ENCODE data around the genes DOCK8, DMRT1 and DMRT2.

DNA sequence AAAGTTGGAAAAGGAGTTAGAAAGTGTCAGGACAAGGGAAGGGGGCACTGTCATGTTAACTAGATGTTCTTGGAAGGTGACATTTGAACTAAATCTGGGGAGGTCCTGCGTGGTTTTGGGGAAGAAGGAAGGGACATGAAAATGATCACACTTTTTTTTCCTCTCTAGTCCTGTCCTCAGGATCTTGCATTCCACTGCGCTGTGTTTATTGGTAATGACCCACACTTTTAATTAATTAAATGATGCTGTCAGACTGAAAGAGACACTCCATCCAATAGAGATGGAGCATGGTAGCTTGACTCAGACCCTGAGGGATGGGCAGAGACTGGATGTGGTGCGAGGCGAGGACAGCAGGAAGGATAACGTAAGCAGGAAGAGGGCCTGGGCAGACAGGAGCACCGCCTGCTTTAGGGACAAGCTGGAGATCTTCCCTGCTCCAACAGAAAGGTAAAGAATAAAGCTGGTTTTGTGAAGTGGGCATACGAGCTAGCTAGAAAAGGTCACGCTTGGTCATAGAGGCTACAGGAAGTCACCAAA is 3.7 kb upstream of the DOCK8 start:
- RRBS = no CpG with 5 or more reads among the region's 8 CpGs

DNA sequence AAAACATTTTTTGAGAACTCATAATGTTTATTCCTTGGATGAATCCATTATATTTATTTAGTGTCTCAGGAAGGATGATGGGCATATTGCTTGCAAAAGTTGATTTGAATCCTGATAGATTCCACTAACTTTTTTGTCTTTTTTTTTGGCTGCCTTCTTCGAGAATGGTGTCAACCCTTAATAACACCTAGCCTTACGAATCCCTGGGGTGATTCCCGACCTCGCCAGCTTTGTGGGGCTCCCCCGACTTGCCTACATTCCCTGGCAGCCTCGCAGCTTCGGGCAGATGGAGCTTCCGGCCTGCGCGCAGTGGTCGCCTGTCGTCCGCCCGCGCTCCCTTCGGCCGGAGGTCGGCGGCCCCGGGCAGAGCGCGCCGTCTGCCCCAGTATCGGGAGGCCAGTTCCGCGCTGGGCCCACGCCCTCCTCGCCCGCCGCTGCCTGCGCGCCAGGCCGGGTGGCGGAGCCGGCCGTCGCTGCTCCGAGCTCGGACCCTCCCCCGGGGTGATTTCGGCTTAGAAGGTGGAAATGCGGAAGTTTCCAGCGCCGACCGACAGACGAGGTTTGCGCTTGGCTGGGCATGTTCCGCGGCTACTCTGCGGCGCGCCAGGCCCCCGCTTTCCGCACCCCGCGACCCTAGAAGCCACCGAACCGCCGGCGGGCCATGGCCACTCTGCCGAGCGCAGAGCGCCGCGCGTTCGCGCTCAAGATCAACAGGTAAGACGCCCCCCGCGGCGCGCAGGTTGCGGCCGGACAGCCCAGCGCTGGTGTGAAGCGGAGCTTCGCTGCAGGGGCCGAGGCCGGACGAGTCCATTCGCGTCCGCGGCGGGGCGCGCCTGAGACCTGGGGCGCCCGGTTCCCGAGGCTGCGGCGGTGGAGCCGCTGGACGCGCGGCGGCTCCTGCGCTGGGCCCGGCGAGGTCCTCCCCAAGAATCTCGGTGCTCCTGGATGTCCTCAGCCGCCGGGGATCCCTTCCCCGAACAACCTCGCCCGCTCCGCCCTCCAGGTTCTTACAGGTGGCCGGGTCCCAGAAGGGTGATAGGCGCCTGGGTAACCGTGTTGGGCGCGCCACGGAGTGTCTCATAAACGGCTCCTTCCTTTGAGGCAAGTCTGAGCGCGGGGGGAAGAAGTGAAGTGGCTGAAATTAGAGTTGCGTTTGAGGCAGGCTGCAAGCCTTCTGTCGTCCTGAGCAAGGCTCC is at the start of gene DOCK8:
Gene DOCK8, plus strand, starts transcription at position 550 of the 1,196 bp plus-strand sequence.
- RRBS = 3% methylated on average over 67 of the region's 119 CpGs

GRCh38 chr9:456210-456839 is 48.2 kb upstream of the KANK1 start:
- RRBS = no CpG with 5 or more reads among the region's 9 CpGs

DNA sequence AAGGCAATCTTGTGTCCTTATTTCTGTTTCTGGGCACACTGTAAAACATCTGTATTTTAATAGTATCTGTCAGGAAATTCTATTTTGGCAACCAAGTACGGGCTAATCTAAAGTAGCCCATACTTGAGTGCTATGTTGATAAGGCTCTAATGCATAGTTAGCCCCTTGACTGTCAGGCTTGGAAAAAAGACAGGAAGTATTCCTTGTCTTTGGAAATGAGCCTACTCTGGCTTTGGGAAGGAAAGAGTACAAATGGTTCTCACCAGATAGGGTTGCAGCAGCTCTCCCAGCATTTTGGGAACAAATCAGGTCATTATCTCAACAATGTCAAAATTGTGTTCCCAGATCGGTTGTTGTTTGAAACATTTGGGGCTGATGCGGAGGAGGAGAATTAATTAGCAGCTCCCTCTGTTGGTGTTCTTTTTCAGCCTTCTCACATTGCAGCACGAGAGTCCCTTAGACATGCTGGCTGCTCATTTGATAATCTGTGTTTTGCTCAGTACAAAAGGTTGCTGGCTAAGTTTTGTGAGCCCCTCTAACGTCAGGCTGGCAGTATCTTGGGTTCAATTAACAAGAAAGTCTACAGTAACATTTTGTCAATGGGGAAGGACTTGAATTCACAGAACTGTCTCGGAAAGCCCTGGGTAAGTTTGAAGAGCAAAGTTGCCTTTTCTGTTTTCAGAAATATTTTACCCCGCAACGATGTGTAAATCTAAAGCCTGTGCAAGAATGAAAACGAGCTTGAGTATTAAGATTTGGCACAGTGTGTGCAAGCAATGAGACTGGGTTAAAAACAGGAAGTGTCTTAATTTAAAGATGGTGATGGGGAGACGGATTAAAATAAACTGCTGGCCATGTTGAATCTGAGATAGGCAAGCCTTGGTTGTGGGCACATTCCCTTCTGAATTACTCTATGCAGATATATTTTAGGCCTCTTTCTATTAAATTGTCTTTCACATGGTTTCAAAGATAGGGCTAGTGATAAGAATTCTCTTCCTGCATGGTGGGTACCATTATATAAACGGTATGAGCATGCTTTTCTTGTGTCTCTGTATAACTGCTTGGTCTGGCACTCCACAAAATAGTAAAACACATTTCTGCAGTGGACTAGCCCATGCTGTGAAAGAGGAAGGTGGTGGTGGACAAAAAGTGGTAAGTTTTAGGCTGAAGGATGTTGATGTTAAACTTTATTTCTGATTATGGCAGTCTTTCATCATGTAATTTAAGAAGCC is 42.6 kb downstream of the KANK1 start:
- RRBS = no CpG with 5 or more reads among the region's 11 CpGs

- RRBS = no CpG with 5 or more reads among the region's 9 CpGs
These were observed 53.1 kb downstream of the KANK1 start for GRCh38 chr9:557251-558281.

DNA sequence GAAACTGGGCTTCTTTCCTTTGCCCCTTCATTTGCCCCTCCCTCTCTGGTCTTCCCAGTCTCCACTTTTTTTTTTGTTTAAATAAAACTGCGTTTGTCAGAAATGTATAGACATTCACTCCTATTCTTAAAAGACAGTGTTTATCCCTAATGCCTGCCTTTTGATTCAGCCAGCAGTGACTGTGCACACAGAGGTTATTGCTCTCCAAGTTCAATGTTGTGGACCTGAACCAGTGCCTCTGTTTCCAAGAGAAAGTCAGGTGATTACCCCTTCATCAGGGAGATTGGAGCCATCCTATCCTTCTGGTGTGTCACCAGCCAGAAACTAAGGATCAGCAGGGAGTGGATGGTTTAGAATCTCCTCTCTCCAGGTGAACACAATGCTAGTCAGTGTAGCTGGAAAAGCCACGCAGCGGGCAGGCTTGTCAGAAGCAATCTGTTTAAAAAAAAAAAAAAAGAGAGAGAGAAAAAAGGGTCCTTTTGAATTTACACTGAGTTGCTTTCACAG is 167.5 kb upstream of the DMRT1 start:
- RRBS = no CpG with 5 or more reads among the region's 3 CpGs

- RRBS = no CpG with 5 or more reads among the region's 7 CpGs
These were observed 110.5 kb upstream of the DMRT1 start for GRCh38 chr9:730868-731433.

- RRBS = 5% methylated on average over 17 of the region's 51 CpGs
These were observed at the start of gene DMRT1 for GRCh38 chr9:841333-841917. Gene DMRT1 (plus strand): TSS chr9:841697.

GRCh38 chr9:1010766-1011270 is 34.4 kb downstream of the DMRT3 start:
- RRBS = no CpG with 5 or more reads among the region's 6 CpGs

DNA sequence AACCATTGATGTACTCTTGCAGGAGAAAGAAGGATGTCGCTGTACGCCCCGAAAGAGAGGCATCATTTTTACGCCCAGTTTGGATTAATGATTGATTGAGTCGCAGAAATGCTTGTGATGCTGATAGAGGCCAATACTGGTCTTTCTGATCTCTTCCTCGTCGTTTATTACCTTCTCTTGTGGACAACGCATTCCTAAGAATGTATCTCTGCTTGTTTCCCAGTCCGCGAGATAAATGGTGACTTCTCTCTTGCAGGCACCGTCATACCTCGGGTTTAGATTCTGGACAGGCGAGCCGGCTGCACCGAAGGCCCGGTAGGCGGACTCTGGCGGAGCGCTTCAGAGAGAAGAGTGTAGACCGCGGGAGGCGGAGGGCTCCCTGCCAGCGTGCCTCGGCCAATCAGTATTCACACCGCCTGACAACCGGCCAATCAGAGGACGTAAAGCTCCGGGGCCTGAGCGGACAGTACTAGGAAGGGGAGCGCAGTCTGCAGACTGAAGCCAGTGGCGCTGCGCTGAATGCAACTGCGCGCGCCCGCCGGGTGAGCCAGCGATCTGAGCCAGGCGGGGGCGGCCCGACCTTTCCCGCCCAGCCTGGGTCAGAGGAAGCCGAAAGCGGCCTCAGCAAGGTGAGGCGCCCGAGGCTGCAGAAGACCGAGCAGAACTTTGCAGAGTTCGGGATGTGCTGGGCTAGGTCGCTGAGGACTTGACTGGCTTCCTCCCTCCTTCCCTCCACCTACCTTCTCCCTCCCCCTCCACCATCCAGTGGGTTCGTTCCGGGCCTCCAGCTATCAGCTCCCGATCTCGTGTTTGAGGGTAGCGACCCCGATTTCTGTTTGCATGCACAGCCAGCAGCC is at the start of gene DMRT2:
Gene DMRT2, plus strand, starts transcription at position 504 of the 857 bp plus-strand sequence.
- RRBS = 4% methylated on average over 14 of the region's 55 CpGs

DNA sequence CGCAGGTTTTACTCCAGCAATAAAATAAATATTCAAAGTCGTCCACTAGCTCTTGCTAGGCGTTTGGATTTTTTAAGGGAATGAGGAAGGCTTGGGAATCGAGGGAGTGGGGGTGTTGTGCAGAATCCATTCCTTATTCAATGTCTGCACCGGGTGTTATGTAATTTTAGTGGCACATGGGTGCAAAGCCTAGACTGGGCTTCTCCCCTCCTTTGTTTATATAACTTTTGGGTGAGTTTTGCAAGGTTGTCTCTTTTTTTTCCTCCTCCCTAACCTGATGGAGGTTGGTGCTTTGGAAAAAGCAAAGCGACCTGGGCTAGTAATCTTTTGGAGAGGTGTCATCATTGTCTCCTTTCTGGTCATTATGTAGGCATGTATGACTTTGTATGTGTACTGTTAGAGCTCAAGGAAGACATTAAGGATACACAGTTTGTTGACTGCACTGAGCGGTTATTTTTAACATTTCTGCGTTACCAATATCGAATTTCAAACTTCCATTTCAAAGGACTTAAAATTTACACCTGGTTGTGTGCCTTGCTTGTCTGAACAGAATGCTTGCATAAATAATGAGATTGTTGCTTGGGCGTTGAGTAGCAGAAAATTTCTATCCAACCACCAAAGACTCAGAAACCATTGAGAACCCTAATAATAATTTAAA is 3.1 kb downstream of the SMARCA2 start:
- RRBS = no CpG with 5 or more reads among the region's 10 CpGs

GRCh38 chr9:2073001-2073457 is 57.9 kb downstream of the SMARCA2 start:
- RRBS = no CpG with 5 or more reads among the region's 8 CpGs

- RRBS = 98% methylated on average over 5 of the region's 16 CpGs
These were observed 100.6 kb downstream of the SMARCA2 start for GRCh38 chr9:2115701-2116287.

GRCh38 chr9:2123527-2124031 is 108.4 kb downstream of the SMARCA2 start:
- RRBS = no CpG with 5 or more reads among the region's 16 CpGs

- RRBS = no CpG with 5 or more reads among the region's 14 CpGs
These were observed 226.3 kb downstream of the SMARCA2 start for GRCh38 chr9:2241509-2241850.

GRCh38 chr9:2280800-2281822 is 266.0 kb downstream of the SMARCA2 start:
- RRBS = no CpG with 5 or more reads among the region's 20 CpGs

GRCh38 chr9:2299123-2299600 is 284.0 kb downstream of the SMARCA2 start:
- RRBS = no CpG with 5 or more reads among the region's 5 CpGs

DNA sequence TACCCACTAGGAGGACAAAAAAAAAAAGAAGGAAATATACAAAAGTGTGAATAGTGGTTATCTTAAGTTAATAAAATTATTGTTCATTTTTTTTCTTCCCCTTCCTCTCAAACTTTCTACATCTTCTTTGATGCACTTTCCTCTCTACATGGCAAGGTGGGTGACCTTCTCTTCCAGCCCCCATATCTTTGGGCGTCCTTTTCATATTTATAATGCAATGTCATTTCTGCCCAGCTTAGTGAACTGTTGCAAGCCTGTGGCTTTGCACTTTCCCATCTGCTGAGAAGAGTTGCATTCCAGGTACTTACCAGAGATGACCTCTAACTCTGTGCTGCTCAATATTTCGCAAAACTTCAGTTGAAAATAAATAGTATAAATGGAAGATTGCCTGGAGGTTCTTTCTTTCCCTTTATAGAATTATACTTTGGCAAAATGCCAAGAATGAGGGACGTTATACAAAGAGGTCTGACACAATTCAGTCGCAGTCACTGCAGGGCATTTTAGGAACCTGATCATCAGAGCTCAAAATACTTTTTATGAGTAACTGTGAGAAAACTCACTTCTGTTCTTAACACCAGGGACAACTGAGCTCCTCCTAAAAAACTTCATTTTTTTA is 19.0 kb upstream of the VLDLR start:
- RRBS = no CpG with 5 or more reads among the region's 4 CpGs

- RRBS = no CpG with 5 or more reads among the region's 2 CpGs
These were observed 33.8 kb downstream of the PUM3 start for GRCh38 chr9:2809929-2810572.

DNA sequence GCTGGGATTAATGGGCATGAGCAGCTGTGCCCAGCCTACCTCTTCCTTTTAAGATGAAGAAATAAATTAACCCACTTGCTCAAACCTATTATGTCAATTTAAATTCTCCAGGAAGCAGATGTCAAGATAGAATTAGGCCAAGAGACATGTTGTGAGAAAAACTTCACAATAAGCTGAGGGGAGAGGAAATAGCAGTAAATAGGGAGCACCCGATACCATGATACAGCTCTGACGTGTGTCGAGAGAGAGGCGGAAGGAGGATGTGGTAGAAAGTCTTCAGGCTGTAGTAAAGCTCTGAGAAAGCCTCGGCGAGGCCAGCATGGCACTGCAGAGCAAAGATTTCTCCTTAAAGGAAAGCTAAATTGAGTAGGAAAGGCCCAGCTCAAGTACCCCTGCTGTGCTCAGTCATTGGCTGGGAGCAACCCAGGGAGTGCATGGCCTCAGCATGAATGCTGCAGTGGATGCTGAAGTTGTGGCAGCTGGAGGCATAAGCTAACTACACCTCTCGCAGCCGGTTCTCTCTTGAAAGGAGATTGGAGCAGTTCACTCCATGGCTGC is 6.1 kb upstream of the PUM3 start:
- RRBS = no CpG with 5 or more reads among the region's 8 CpGs